Testis (tissue), 5 donors: ENCODE measurements around the genes PLTP and SLC13A3.

- PRO-cap, 3 experiments, result peak in 3 of 3 experiments; most common plus-strand start chr20:45406887 (in 3); most common minus-strand start chr20:45406543 (in 3)
- RAMPAGE, long total RNA, 2 experiments, result start-site peak on the plus strand in 2 of 2 experiments, at chr20:45406670-45406711 at its widest, 25 to 30 reads per replicate
- RRBS, result 1% methylated on average over 37 of the region's 58 CpGs
Measured at GRCh38 chr20:45406492-45407042, 1.5 kb upstream of the DBNDD2 start.

DNA sequence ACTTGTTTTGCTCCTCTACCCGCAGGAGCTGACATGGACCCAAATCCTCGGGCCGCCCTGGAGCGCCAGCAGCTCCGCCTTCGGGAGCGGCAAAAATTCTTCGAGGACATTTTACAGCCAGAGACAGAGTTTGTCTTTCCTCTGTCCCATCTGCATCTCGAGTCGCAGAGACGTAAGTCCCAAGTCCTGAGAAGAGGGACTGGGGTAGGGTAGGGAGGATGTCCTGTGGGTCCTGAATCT is 266 bp downstream of the DBNDD2 start:
- PRO-cap, 3 experiments, result no peak in any of the 3 experiments
- RAMPAGE, long total RNA, 2 experiments, result no peak in any of the 2 experiments
- RRBS, result no CpG with 5 or more reads among the region's 11 CpGs

GRCh38 chr20:45781108-45782032 is 10.3 kb downstream of the WFDC3 start:
- PRO-cap, 3 experiments, result no peak in any of the 3 experiments
- RAMPAGE, long total RNA, 2 experiments, result no peak in any of the 2 experiments
- RRBS, result no CpG with 5 or more reads among the region's 7 CpGs

- PRO-cap, 3 experiments, result no peak in any of the 3 experiments
- RAMPAGE, long total RNA, 2 experiments, result no peak in any of the 2 experiments
- RRBS, result no CpG with 5 or more reads among the region's 14 CpGs
Measured at GRCh38 chr20:45894617-45895167, 3.6 kb downstream of the CTSA start.

DNA sequence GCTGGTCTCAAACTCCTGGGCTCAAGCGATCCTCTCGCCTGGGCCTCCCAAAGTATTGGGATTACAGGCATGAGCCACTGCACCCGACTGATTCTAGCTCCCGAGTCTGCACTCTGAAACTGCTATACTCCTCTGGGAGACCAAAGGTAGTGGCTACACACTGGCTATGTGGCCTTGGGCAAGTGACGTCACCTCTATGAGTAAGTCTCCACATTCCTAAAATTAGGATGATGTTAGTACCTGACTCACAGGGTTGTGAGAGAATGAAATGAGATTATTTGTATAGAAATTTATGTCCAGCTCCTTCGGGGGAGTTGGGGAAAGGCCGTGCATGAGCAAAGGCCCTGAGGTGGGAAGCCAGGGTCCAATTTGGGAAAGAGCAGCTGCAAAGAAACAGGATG is 6.3 kb downstream of the PLTP start:
- PRO-cap, 3 experiments, result no peak in any of the 3 experiments
- RAMPAGE, long total RNA, 2 experiments, result no peak in any of the 2 experiments
- RRBS, result no CpG with 5 or more reads among the region's 7 CpGs

GRCh38 chr20:45911529-45912468 is at the start of gene PLTP:
Gene PLTP (minus strand): TSS chr20:45912155.
- PRO-cap, 3 experiments, result peak in 3 of 3 experiments; most common plus-strand start chr20:45911834 (in 2); most common minus-strand start chr20:45911672 (in 3)
- RAMPAGE, long total RNA, 2 experiments, result start-site peak on the minus strand in 2 of 2 experiments, at chr20:45912129-45912177 at its widest, 251 to 320 reads per replicate
- RRBS, result 2% methylated on average over 17 of the region's 57 CpGs

GRCh38 chr20:45945274-45946055 is 11.0 kb downstream of the PCIF1 start:
- PRO-cap, 3 experiments, result peak in 2 of 3 experiments; most common plus-strand start chr20:45945866 (in 1); most common minus-strand start chr20:45945945 (in 1)
- RAMPAGE, long total RNA, 2 experiments, result no peak in any of the 2 experiments
- RRBS, result 62% methylated on average over 5 of the region's 23 CpGs

GRCh38 chr20:45952914-45953271 is 18.4 kb downstream of the PCIF1 start:
- PRO-cap, 3 experiments, result no peak in any of the 3 experiments
- RAMPAGE, long total RNA, 2 experiments, result no peak in any of the 2 experiments
- RRBS, result no CpG with 5 or more reads among the region's 5 CpGs

- PRO-cap, 3 experiments, result no peak in any of the 3 experiments
- RAMPAGE, long total RNA, 2 experiments, result no peak in any of the 2 experiments
- RRBS, result 93% methylated on average over 2 of the region's 14 CpGs
Measured at GRCh38 chr20:45967639-45968240, 4.3 kb downstream of the ZNF335 start.

DNA sequence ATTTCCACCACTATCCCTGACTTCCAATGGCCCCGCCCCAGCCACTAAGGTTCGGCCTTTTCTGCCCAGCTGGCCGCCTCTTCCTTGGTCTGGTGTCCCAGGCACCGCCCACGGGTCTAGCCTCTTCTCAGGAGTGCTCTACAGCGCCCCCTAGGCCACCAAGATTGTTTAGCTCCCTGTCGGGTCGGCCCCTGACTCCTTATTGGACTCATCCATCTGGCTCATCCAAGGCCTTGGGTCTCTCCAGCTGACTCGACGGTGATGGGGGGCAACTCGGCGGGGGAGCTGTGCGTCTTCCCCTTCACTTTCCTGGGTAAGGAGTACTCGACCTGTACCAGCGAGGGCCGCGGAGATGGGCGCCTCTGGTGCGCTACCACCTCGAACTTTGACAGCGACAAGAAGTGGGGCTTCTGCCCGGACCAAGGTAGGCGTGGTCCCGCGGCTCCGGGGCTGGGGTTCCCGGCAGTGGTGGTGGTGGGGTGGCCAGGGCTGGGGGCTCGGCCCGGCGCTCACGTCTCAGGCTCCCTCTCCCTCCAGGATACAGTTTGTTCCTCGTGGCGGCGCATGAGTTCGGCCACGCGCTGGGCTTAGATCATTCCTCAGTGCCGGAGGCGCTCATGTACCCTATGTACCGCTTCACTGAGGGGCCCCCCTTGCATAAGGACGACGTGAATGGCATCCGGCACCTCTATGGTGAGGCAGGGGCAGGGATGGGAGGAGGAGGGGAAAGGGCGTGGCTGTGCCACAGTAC is 3.4 kb downstream of the MMP9 start:
- PRO-cap, 3 experiments, result peak in 1 of 3 experiments; most common minus-strand start position 91 of the sequence (in 1)
- RAMPAGE, long total RNA, 2 experiments, result start-site peak on the minus strand in 1 of 2 experiments, centred at position 491 of the sequence, 5 reads per replicate
- RRBS, result 4% methylated on average over 13 of the region's 44 CpGs

DNA sequence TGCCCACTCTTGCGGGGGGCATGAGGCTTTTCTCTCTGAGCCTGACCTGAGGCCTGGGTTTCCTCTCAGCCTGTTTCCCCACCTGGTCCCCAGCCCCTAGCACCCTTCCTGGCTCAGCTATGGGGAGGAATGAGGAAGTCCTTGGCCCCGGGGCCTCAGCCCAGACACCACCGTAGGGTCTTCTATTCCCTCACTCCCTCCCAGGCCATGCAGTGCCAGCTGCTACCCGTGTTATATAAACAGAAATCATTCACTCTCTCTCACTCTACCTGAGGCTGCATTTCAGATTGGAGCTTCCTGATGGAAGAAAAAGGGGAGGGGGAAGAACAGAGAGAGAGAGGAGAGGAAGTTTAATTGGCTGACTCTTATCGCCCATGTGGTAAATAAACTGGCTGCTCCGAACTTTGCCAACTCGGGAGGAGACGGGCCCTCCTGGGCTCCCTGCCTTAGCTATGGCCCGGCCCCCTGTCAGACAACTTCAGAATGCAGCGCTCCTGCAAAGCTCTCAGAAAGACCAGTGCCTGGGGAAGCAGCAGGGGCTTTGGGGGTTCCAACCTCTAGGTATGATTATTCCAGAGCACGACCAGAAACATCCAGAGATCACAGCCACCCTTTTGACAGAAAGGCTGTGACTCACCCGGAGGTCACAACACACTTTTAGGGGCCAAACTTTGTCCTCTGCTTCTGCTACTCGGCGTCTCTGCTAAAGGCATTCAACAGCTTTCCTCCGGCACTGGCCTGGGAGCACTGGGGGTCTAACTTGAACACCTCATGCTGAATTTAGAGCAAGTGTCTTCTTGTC is 2.7 kb downstream of the CDH22 start:
- PRO-cap, 3 experiments, result peak in 3 of 3 experiments; most common plus-strand start position 309 of the sequence (in 3)
- RAMPAGE, long total RNA, 2 experiments, result no peak in any of the 2 experiments
- RRBS, result 82% methylated on average over 3 of the region's 15 CpGs

GRCh38 chr20:46348366-46348820 is 15.8 kb downstream of the SLC35C2 start:
- PRO-cap, 3 experiments, result no peak in any of the 3 experiments
- RAMPAGE, long total RNA, 2 experiments, result no peak in any of the 2 experiments
- RRBS, result no CpG with 5 or more reads among the region's 13 CpGs

GRCh38 chr20:46362299-46362865 is 1.8 kb downstream of the SLC35C2 start:
- PRO-cap, 3 experiments, result no peak in any of the 3 experiments
- RAMPAGE, long total RNA, 2 experiments, result no peak in any of the 2 experiments
- RRBS, result no CpG with 5 or more reads among the region's 7 CpGs

DNA sequence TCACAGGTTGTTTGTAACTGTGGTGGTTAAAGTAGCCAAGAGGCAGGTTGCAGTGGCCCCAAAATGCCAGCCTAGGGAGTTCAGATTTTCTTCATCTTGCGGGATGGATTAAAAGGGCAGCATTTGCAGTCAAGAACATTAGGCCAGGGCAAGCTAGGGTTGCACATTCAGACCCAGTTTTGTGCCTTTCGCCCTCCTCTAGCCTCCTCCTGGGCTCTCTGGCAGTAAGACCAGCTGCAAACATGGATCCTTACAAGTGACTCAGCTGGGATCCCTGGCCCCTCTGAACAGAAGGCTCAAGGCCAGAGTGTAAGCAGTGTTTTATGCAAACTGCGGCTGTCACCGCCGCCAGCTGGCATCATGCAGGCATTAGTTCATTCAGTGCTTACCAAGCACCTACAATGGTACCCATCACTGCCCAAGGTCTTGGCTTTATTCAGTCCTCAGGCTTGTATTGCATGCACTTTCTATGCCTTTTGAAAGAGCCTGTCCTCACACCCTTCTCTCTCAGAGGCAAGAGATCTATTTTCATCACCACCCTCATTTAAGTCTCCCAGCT is 886 bp upstream of the SLC35C2 start:
- PRO-cap, 3 experiments, result no peak in any of the 3 experiments
- RAMPAGE, long total RNA, 2 experiments, result no peak in any of the 2 experiments
- RRBS, result no CpG with 5 or more reads among the region's 5 CpGs

DNA sequence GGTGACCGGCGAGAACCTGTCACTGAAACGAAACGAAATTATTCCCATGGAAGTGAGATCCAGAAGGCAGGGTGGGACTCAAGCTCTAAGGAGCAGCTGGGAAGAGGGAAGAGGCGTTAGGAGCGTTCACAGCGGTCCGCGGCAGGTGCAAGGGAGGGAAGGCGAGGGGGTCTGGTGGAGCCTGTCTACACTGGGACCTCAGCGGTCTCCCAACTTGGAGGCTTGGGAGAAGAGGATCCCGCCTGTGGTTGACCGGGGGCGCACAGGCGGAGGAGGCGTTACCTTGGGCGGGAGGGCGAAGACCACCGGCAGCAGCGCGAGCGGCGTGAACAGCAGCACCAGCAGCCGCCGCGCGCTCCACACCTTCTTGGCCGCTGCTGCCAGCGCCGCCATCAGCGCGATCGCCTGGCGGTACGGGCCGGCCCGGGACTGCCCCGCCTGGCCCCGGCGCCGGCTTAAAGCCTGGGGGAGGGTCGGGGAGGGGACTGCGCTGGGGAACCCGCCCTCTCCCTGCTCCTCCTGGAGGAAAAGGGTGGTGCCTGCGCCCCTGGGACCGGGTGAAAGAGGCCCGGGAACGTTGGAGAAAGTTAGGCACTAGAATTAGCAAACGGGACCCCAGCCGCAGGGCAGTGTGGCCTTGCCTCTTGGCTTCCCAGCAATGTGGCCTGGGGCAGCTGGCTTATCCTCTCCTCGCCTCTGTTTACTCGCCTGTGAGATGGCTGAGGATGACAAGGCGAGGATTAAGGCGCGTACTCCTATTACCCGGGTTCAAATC is at the start of gene SLC13A3:
SLC13A3 (minus strand) TSS at position 431 of the 775 bp plus-strand sequence.
- PRO-cap, 3 experiments, result peak in 2 of 3 experiments; most common plus-strand start position 362 of the sequence (in 1); most common minus-strand start position 318 of the sequence (in 2)
- RAMPAGE, long total RNA, 2 experiments, result start-site peak on the plus strand in 1 of 2 experiments, centred at position 348 of the sequence, 9 reads per replicate
- RRBS, result 3% methylated on average over 11 of the region's 56 CpGs

- PRO-cap, 3 experiments, result no peak in any of the 3 experiments
- RAMPAGE, long total RNA, 2 experiments, result no peak in any of the 2 experiments
- RRBS, result no CpG with 5 or more reads among the region's 3 CpGs
Measured at GRCh38 chr20:46687710-46688129, 1.5 kb downstream of the TP53RK start.

- PRO-cap, 3 experiments, result no peak in any of the 3 experiments
- RAMPAGE, long total RNA, 2 experiments, result no peak in any of the 2 experiments
- RRBS, result no CpG with 5 or more reads among the region's 2 CpGs
Measured at GRCh38 chr20:46694497-46694995, 5.3 kb upstream of the TP53RK start.

- PRO-cap, 3 experiments, result no peak in any of the 3 experiments
- RAMPAGE, long total RNA, 2 experiments, result no peak in any of the 2 experiments
- RRBS, result no CpG with 5 or more reads among the region's 5 CpGs
Measured at GRCh38 chr20:46704579-46705097, 4.8 kb upstream of the SLC2A10 start.

GRCh38 chr20:46710423-46710861 is 993 bp downstream of the SLC2A10 start:
- PRO-cap, 3 experiments, result no peak in any of the 3 experiments
- RAMPAGE, long total RNA, 2 experiments, result no peak in any of the 2 experiments
- RRBS, result no CpG with 5 or more reads among the region's 10 CpGs

- PRO-cap, 3 experiments, result no peak in any of the 3 experiments
- RAMPAGE, long total RNA, 2 experiments, result no peak in any of the 2 experiments
- RRBS, result no CpG with 5 or more reads among the region's 4 CpGs
Measured at GRCh38 chr20:46823614-46823848, 71.1 kb upstream of the EYA2 start.